Diencephalon (tissue), 2 donors: ENCODE measurements around a stretch of chr6.

DNA sequence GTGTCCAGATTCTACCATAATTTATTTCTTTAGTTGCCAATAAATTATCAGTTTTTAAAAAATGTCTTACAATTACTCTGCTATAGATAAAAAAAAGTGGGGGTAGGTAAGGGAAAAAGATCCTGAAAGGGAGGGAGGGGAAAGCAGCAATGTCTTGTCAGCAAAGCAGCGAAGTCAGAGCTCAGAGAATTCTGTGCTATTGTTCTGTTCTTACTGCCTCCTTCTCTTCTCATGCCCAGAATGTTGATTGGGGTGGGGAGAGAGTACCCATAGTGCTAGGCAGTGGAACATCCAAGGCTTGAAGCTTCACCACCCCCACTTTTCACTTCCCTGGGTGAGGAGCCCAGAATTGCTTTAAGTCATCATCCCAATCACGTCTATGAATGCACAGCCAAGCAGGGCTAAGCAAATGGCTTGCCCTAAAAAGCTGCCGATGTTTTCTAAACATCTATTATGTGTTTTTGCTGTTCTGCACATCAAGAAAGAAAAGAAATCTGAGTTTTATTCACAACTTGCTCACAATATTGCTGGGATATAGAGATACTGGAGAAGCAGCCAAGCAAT is 16.5 kb downstream of the REPS1 start:
- RAMPAGE, long total RNA: no peak

GRCh38 chr6:139171688-139172173 is 36.9 kb downstream of the HECA start:
- RAMPAGE, long total RNA: no peak

GRCh38 chr6:139172657-139173206 is 37.9 kb downstream of the HECA start:
- RAMPAGE, long total RNA: no peak

DNA sequence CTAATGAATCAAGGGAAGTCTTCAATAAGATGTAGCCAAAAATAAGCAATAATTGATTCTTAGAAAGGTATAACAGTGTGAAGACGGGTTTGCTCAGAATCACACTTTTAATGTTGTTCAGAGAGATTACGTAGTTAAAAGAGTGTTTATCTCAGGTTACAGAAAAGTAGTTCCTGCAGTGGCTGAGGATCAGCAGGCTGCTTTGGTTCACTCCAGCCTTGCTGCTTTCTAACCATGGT is 41.0 kb downstream of the HECA start:
- RAMPAGE, long total RNA: no peak

DNA sequence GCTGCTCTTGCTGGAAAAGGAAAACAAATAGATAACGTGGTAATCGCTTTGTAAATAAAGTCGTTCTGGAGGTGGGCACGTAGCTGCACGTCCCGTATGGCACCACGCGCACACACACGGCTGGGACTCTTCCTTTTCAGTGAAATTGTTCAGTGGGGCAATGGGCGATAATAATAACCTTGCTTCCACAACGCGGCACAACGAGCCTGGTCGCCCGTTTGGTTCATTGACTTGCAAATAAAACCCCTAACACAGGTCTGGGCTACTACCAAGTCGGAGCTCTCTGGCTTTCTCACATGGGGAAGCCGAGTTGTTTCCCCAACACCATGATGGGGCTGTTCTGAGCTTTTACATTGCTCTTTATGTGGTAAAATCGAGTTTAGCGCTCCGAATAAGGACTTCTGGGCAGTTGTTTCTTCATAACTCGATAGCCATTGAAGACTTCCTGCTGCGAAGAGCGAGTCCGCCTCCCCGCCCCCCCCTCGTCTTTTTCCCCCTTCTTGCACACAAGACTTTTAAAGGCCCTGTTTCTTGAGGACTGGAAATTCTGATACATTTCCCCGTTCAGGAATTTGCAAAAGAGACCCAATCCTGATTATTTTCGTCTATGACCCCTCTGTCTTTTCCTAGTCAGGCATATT is 1.4 kb upstream of the CITED2 start:
- RAMPAGE, long total RNA: no peak

DNA sequence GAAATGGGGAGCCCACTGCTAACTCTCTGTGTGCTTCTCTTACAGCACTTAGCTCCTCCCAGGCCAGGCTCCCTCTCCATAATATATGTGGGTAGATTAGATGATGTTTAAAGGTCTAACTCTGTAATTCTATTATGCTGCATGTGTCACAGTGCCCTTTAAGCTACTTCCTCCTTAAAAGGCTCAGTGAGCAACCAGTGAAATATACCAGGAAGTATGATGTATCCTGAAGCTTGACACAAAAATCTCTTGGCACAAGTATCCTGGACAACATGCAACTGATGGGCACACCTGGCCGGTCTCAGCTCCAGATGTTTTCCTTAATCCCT is 59.1 kb upstream of the CITED2 start:
- RAMPAGE, long total RNA: no peak

GRCh38 chr6:139474839-139475047 is 100.3 kb upstream of the CITED2 start:
- RAMPAGE, long total RNA: no peak

GRCh38 chr6:139485730-139486161 is 111.3 kb upstream of the CITED2 start:
- RAMPAGE, long total RNA: no peak

DNA sequence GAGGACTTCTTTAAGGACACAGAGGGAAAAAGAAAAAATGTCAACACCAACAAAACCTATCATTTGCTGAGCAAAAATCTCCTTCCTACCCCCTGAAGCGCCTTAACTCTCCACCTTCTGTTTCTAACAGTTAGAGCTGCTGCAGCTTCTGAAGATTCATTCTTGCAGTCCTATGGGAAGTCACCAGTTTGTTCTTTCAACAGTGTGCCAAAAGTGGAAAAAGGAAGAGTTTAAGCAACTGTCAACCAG is 172.6 kb upstream of the CITED2 start:
- RAMPAGE, long total RNA: no peak

DNA sequence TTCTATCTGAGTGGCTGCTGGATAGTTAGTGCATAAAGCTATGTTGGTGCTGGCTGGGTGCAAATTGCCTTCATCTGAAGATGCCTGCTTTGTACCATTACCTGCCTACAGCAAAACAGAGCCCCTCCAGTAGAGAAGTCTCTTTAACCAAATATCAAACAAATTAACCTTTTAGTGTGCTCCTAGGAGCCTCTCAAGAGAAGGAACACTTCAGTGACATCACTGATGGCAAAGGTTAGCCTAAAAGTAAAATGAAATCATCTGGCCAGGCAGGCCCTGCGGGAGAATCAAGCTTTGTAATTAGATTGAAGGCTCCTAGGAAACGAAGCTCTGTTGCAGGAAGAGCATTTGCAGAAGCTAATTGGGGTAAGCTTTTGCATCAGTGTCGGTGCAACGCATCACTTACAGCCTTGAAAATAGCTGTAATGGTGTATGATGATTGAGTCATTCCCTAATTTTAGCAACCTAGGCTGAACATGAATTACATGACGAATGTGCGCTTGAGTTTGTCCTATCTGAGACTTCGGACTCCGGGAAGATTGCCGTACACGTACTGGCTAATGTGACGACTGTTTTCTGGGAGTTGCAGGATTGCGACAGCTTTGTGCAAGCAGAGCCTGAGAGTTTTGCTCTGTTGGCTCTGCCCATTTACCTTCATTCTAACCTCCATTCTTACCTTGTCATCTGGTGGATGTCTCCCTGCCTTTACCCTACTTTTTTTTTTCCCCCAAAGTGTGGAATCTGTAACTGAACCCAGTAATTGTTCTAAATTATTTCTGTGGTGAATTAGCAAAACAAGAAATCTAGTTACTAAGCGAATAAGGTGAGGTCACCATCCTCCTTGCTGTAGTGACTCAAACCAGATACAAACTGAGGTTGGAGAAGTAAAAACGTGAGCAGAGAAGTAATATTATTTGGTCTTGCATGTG is 675.8 kb upstream of the CITED2 start:
- RAMPAGE, long total RNA: no peak

DNA sequence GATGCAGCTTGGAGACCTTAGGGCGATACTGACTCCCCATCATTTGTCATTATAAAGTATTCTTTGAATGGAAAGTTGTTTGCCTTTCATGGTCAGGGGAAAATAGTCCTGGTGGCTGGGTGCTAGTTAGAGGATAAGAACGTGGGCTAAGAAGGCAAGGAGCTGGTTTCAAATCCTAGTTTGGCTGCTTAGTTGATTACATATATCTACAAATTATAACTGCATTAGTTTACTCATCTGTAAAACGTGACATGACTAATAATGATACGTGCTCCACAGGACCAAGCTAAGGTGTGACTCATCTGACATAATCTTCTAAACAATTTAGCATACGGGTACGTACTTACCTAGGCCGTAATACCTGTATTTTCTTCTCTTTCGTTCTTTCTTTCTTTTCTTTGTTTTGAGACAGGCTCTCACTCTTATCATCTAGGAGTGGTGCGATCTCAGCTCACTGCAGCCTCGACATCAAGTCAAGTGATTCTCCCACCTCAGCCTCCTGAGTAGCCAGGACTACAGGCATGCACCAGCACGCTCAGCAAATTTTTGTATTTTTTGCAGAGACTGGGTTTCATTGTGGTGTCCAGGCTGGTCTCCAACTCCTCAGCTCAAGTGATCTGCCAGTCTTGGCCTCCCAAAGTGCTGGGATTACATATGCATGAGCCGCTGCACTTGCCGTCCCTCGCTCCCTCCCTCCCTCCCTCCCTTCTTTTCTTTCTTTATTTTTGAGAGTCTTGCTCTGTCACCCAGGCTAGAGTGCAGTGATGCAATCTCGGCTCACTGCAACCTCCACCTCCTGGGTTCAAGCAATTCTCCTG is 1274.2 kb upstream of the GJE1 start:
- RAMPAGE, long total RNA: no peak

DNA sequence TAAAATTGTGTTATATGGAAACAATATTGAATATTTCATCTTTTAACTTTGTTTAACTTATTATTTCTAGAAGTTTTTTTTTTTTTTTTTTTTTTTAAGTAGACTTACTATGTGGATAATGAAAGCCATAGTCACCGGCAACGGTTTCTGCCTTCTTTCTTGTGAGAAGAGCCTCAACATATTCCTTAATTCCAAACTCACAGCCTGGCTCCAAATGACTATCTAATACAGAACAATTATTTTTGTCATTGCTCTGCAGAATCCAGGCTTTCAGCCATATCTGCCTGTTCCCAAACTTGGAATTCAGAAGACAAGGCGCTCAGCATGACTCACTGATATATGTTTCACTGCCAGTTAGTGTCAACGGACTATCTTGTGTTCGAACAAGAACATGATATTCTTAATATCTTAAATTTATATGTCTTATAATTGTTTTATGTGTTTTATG is 669.6 kb upstream of the GJE1 start:
- RAMPAGE, long total RNA: no peak

DNA sequence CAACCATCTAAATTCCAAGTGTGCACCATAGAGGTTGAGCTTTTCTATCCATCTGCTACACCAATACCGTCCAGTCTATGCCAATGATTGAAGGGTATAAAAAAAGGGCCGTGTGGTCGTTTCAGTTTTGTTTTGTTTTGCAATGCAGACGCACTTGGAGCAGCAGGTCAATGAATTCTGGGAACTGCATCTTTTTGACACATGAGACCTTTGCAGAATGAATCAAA is 650.0 kb upstream of the GJE1 start:
- RAMPAGE, long total RNA: no peak

GRCh38 chr6:142218630-142219668 is 71.9 kb downstream of the VTA1 start:
- RAMPAGE, long total RNA: no peak

DNA sequence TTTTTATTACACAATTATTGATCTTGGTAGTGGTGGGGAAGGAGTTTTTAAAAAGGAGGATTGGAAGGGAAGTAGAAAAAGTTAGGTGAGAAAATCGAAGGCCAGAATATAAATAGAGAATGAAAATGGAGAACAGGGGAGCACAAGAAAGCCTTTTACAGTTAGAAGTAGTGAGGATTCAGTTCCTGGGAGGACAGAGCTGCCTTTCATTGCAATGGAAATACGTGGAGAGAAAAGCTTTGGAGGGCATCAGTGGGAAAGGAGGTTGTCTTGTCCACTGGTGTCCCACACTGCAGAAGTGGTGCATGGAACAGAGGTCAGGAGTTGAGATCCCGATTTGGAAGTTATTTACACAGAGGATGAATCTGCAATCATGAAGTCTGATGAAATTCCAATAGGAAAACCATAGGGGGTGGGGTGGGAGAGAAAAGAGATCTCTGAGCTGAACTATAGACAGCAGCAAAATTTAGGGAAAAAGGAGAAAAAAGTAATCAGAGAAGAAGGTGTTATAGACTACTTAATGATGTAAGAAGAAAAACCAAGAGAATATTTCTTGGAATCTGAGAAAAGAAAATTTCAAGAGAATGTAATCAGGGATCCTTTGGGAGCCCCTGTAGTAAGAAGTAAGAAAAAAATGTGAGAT is 33.6 kb downstream of the ADGRG6 start:
- RAMPAGE, long total RNA: no peak

DNA sequence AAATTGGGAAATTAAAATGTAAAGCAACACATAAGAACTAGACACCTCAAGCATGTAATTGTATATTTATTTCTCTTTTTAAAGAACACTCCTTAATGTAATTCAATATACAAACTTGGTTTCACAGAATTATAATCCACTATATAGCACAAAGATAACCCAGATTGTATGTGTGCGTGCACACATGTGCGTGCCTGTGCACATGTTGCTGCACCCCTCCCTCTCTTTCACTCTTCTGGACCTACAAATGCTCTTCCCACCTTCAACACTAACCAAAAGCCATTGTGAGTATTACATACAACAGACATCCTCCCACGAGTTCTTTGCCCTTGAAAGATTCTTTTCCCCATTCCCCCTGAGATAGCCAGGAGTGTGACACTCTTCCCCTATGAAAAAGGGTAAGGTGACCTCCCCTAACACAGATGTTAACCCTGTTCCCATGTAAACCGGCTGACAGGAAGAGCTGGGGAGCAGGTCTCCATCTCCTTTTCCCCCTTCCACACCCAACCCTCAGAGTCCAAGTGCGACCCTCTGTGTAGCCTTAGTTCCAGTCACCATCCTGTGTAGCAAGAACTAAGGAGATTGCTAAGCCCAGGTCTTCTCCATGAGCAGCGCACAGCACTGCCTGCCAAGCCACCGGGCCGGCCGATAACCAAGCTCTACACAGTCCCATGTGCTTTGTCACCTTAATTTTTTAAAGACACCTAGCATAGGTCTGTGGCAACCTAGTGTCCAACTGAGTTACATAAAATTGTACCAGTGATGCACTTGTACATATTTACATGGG is 193.4 kb downstream of the HIVEP2 start:
- RAMPAGE, long total RNA: no peak

GRCh38 chr6:142888737-142889264 is 56.2 kb downstream of the HIVEP2 start:
- RAMPAGE, long total RNA: no peak

DNA sequence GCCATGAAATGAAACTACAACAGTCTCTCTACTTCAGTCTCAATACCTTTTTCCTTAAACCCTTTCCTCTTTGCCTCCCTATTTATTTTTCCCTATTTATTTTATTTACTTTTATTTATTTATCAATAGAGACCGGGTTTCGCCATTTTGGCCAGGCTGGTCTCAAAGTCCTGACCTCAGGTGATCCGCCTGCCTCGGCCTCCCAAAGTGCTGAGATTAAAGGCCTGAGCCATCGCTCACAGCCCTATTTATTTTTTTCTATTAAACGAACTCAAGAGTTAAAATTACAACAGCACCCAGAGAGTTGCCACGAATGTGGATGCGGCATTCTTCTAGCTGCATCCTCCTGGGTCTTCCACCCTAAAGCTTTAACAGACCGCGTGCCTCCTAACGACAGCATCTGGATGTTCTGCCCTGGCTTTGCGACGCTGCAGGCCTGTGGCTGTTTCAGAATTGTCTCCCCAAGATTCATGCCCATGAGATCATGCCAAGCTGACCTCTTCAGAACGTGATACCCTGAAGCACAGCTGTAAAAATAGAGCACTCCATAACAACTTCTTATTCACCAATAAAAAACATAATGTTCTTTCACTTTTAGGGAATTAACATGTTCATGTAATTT is 26.8 kb downstream of the HIVEP2 start:
- RAMPAGE, long total RNA: no peak

- RAMPAGE, long total RNA: no peak
Measured at GRCh38 chr6:143061296-143061799, 659 bp downstream of the AIG1 start.

- RAMPAGE, long total RNA: no peak
Measured at GRCh38 chr6:143107382-143107797, 46.7 kb downstream of the AIG1 start.